ENCODE measurements around the genes RGS16, RGS8, SHCBP1L and ARPC5.

GRCh38 chr1:182460504-182460995 lies 10.6 kb downstream of the RGSL1 start:
- PRO-cap: no peak

GRCh38 chr1:182603684-182604936 lies at the start of gene RGS16:
Gene RGS16 (minus strand): TSS chr1:182604389.
- PRO-cap: bidirectional peak, plus-strand start at chr1:182604569, minus-strand start at chr1:182604389

- PRO-cap: no peak
Measured at GRCh38 chr1:182617569-182618366, 13.6 kb upstream of the RGS16 start.

DNA sequence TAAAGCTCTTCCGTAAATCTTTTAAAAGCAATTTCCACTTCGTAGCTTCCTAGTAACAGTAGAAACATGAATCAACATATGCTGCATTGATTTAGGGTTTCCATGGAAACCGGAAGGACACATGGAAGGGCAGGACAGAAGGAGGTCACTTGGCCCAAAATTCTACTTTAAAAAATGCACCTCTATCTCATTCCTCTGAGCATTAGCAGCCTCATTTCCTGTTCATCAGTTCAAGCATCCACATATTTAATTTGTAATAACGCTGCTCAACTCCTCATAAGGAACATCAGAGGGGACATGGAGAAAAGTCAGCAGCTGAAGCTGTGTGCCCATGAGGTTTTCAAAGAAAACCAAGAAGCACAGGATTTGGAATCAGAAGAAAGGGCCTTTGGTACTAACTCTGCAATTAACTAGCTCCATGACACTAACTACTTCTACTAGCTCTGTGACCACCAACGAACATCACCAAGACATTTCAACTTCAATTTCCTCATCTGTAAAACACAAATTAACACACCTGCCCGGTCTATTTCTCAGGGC lies 7.9 kb downstream of the RGS8 start:
- PRO-cap: no peak

DNA sequence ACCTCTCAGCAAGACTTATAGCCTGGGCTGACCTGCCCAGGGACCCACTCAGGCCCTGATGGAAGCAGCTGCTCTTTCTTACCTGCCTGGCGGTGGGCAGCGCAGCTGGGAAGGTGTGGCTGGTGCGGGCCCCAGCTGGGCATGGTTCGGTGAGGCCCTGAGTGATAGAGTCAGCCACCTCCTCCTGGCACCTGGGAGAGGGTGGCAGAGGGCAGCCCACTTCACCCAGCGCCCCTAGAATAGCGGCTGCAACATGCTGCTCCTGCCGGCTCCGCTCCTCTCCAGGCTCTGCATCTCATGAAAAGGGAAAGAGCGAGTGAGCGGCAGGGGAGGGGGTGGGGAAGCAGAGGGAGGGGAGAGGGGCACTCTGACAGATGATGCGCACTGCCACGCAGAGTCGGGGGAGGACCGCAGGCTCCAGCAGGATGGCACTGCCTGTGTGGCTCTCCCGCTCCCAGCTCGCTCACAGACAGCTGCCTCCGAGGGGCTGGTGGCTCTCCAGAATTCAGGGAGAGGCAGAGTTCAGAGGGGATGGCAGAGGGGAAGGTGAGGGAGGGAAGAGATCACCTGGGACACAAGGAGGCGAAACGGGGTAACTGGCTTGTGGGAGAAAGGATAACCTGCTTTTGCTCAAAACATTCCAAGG lies at the start of gene RGS8:
Gene RGS8 (minus strand): TSS at position 318 of the 646 bp plus-strand sequence.
- PRO-cap: no peak

- PRO-cap: no peak
Measured at GRCh38 chr1:182843081-182843565, 4.0 kb downstream of the DHX9 start.

DNA sequence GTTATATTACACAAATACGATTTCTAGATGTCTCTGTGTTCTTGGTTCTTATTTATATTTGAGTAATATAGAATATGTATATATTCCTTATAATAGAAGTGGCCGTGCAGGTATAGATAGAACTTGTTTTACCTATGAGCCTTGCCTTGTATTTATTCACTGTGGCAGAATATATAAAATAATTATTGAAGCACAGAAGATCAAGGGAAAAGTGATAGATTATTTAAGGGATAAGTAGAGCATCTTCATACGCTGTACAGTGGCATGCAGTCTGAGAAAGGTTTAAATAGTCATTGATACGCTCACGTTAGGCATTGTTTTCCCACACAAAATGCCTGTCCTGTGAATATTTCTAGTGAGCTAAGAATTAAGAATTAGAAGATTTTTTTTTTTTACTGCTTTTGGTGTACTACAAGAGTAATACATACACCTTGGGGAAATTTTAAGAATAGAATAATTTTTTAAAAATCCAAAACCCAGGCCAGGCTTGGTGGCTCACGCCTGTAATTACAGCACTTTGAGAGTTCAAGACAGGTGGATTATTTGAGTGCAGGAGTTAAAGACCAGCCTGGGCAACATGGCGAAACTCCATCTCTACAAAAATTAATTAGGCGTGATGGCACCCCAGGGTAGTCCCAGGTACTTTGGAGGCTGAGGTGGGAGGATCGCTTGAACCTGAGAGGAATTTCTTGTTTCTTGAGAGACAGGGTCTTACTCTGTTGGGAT lies 24.4 kb downstream of the DHX9 start:
- PRO-cap: no peak

DNA sequence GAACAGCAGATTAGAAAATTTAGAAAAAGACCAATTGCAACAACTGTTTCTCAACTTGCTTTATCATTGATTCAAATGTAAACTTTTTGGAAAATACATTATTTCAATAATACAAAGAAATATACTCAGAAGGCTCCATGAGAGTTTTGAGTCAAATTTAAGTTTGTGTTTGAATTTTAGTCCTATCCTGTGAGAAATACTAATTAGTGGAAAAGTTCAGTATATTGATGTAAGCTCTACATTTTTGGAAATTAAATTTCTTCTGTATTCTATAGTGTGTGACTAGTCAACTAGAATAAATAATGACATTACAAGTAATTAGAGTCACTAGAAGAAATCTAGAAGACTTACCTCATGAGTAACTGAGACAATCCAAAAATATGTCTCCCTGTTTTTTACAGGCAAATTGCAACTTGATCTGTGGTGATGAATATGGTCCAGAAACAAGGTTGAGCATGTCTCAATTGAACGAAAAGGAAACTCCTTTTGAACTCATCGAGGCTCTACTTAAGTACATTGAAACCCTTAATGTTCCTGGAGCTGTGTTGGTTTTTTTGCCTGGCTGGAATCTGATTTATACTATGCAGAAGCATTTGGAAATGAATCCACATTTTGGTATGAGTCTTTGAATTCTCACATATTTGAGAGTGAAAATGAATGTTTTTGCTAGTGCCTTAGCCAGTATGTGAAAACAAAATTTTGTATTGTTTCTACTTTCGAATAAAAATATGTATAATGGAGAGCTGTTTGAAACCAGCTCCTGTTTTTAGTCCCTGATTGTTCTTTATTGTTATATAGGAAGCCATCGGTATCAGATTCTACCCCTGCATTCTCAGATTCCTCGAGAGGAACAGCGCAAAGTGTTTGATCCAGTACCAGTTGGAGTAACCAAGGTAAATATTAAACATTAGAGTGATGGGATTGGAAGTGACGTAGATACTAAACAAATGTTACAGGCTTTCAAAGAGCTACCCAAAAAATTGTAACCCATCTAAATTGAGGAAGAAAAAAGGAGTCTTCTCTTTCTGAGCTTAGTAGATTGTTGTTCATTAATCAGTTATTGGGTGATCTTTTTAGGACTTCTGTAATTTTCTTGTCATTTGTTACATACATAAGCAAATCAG lies 36.9 kb downstream of the DHX9 start:
- PRO-cap: no peak

GRCh38 chr1:182953051-182953340 lies at the start of gene SHCBP1L:
Gene SHCBP1L (minus strand): TSS chr1:182953166.
- PRO-cap: no peak

DNA sequence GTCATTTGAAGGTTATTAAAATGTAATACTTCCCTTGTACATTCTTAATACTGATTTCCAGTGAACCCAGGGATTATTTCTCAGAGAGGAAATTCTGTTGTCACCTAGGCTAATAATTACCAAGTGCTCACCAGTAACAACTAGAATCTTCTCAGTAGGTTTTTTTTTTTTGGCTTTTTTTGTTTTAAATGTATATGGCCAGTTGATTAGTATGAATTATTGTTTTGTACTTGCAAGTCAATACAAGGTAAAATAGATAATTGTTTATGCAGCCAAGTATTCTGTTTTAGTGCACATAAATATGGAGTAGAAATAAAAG lies 21.7 kb downstream of the LAMC1 start:
- PRO-cap: no peak

GRCh38 chr1:183198155-183198845 lies 12.2 kb downstream of the LAMC2 start:
- PRO-cap: bidirectional peak, plus-strand start at chr1:183198643, minus-strand start at chr1:183198455

DNA sequence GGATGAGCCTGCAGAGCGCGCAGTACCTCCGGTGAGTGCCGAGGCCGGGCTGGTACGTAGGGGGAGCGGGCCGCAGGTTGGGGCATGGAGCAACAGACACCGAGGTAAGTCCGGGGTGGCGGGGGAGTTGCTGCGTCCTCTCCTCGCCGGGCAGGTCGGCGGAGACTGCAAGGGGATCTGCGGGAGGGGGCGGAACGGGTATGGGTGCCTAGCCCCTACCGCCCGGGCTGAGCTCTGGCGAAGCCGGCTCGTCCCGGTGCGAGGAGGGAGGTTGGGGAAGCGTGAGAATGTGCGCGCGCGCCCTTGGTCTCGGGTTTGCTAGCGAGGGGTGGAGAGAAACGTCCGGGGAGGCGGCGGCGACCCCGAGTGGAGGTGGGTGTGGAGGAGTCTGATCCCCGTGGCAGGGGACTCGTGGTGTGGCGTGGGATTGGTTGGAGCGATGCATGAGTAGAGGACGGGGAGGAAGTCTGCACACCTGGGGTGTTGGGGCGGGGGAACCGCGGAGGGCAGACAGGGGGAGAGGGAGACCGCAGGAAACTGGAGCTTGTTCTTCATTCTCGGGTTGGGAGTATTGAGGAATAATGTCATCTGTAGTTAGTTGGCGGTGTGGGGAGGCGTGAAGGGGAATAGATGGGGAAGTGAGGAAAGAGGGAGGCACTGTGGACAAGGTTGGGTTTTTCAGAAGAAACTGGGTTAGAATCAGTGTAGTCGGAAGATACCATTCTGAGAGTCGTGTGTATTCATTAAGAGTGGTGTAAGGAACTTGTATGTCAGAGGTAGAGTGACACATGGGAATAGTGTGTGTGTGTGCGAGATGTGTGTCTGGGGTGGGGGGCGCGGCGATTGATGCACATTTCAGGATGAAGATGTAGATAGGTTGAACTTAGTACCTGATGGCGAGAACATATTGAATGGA lies 578 bp downstream of the SMG7 start:
- PRO-cap: no peak

GRCh38 chr1:183583334-183583583 lies 7.0 kb downstream of the NCF2 start:
- PRO-cap: no peak

GRCh38 chr1:183635372-183636231 lies at the start of gene ARPC5:
Gene ARPC5 (minus strand): TSS chr1:183635783.
- PRO-cap: bidirectional peak, plus-strand start at chr1:183636109, minus-strand start at chr1:183635745

GRCh38 chr1:183866101-183867028 lies 61.4 kb downstream of the RGL1 start:
- PRO-cap: no peak

GRCh38 chr1:183881738-183882281 lies 76.9 kb downstream of the RGL1 start:
- PRO-cap: no peak

DNA sequence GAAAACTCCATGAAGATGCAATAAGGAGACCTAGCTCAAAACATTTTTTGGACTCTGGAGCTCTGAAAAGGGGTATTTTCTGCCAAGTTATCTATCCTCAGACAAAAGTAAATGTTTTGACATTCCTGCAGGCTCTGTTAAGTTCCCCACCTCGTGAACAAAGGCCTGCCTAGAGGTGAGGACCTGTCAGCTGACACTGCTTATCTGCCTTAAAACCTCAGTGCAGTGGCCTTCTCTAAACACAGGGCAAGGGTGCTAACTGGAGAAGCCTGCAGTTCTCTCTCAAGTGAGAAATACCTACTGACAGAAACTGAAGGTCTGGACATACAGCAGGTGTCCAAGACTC lies 41.1 kb downstream of the COLGALT2 start:
- PRO-cap: no peak

DNA sequence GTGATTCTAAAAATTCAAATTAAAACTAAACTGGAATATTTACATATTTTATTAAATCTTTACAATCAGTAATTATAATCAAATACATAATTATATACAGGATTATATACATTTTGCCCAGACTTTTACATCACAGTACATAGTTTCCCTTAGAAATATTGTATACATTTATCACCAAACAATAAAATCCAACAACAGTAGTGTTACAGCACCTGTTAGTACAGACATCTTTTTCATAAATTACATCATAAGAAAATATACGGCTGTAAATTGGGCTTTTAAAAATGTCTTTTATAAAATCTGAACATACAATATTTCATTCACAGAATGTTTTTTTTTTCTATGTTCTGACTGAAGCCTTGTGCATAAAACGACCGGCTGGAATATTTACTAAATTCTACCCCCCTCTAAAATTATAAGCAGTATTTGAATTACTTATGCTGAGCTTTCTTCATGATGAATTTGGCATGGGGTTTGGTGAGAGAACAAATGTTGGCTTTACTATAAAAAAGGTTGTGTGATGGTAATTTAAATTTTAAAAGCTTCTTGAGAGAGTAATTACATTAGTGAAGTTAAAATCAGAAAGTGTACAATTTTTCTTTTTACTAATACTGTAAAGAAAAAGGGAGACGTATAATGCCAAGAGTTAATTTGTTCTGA lies 64.1 kb downstream of the EDEM3 start:
- PRO-cap: no peak

GRCh38 chr1:184755535-184755736 lies 778 bp upstream of the EDEM3 start:
- PRO-cap: no peak

DNA sequence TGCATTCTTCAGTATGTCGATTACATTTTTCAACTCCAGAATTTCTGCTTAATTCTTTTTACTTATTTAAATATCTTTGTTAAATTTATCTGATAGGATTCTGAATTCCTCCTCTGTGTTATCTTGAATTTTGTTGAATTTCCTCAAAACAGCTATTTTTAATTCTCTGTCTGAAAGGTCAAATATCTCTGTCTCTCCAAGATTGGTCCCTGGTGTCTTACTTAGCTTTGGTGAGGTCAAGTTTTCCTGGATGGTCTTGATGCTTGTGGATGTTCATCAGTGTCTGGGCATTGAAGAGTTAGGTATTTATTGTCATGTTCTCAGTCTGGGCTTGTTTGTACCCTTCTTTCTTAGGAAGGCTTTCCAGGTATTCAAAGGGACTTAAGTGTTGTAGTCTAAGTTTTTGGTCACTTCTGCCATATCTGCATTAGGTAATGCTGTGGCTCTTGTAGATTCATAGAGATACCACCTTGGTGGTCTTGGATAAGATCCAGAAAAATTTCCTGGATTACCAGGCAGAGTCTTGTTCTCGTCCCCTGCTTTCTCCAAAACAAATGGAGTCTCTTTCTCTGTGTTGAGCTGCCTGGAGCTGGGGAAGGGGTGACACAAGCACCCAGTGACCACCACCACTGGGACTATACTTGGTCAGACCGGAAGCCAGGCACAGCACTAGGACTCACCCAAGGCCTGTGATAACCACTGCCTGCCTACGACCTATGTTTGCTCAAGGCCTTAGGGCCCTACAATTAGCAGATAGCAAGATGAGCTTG lies 47.2 kb downstream of the NIBAN1 start:
- PRO-cap: no peak

Measured in ileum (tissue), 1 donor.